NCI-H460 (cell line): ENCODE measurements around a stretch of chr6.

RAMPAGE:
- cytosol, long total RNA, result no peak
- long total RNA, result no peak
- nucleus, long total RNA, result no peak
These were observed 2.6 kb downstream of the USP45 start for GRCh38 chr6:99512654-99513018.

DNA sequence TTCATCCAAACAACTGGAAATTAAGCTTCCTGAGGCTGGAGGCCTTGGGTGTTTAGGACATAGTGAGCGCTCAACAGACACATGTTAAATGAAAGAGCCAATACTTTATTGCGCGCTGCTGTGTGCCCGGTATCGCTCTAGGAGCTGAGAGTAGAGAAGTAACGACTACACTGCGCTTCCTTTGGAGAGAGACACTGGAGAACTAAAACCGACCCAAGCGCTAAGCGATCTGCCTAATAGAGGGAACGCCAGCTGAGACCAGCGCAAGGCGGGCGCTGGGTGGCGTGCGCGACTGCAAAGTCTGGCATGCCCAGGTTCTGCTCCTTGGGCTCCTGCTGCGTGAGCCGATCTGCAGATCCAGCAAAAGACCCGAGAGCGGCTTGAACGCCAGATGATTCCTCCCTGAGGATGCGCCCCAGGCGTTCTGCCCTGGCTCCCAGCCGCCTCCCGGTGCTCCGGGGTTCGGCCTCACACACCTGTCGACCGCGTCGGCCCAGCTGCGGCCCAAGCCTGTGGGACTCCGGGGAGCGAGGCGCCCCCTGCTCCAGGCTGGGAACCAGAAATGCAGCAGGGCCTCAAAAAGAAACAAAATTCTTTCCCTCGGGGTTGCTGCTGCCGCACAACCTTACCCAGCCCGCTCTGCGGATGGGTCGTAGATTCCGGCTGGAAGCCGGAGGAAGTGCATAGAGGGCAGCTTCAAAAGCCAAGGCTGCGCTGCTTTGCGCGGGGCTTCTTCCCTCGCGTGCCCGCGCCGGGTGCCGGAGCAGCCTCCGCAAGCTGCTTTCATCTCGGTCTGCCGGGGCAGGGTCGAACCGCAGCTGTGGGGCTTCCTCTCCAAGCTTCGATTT is 18.0 kb upstream of the PRDM13 start:
RAMPAGE:
- cytosol, long total RNA, result no peak
- long total RNA, result no peak
- nucleus, long total RNA, result no peak

DNA sequence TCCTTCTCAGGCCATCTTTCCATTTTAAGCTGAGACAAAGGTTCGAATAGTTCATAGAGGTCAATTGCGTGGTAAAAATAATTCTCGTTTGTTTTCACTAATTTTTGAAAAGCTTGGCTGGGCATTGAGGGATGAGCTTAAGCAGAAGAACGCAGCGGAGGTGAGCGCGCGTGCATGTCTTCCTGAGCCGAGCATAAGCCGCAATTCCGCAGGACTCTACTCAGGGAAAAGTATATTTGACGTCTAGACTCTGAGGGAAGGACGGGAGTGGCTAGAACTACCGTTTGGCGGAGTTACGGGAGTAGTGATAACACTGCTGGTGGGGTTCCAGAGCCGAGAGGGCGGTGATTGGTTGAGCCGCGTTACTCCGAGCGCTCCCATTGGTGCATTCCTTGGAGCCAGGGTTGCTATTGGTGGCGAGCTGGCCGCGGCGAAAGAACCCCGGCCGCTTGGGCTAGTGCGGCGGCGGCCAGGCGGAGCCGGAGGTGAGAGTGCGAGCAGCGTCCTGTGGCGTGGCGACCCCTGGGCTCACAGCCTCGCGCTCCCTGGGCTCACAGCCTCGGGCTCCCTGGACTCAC is 11.8 kb downstream of the PRDM13 start:
RAMPAGE:
- cytosol, long total RNA, result no peak
- long total RNA, result no peak
- nucleus, long total RNA, result no peak

DNA sequence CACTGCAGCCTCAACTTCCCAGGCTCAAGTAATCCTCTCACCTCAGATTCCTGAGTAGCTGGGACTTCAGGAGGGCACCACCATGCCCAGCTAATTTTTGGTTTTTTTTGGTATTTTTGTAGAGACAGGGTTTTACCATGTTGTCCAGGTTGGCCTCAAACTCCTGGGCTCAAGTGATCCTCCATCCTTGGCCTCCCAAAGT is 11.1 kb downstream of the MCHR2 start:
RAMPAGE:
- cytosol, long total RNA, result no peak
- long total RNA, result no peak
- nucleus, long total RNA, result no peak

RAMPAGE:
- cytosol, long total RNA, result no peak
- long total RNA, result no peak
- nucleus, long total RNA, result no peak
These were observed 884 bp downstream of the MCHR2 start for GRCh38 chr6:99993212-99993466.

RAMPAGE:
- cytosol, long total RNA, result no peak
- long total RNA, result no peak
- nucleus, long total RNA, result no peak
These were observed 9.6 kb downstream of the SIM1 start for GRCh38 chr6:100454930-100455774.

RAMPAGE:
- cytosol, long total RNA, result no peak
- long total RNA, result no peak
- nucleus, long total RNA, result no peak
These were observed 89.5 kb upstream of the SIM1 start for GRCh38 chr6:100554090-100554770.

GRCh38 chr6:101398475-101399311 is 5.2 kb downstream of the GRIK2 start:
RAMPAGE:
- cytosol, long total RNA, result no peak
- long total RNA, result no peak
- nucleus, long total RNA, result no peak

DNA sequence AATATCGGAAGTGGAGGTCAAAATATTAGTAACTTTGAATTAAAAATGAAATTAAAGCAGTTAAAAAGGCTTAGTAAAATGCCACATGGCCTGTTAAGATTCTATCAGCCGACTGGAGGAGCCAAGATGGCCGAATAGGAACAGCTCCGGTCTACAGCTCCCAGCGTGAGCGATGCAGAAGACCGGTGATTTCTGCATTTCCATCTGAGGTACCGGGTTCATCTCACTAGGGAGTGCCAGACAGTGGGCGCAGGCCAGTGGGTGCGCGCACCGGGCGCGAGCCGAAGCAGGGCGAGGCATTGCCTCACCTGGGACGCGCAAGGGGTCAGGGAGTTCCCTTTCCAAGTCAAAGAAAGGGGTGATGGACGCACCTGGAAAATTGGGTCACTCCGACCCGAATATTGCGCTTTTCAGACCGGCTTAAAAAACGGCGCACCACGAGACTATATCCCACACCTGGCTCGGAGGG is 1150.8 kb downstream of the HACE1 start:
RAMPAGE:
- cytosol, long total RNA, result no peak
- long total RNA, result no peak
- nucleus, long total RNA, result no peak

RAMPAGE:
- cytosol, long total RNA, result no peak
- long total RNA, result no peak
- nucleus, long total RNA, result no peak
These were observed 409.4 kb downstream of the HACE1 start for GRCh38 chr6:104450414-104450708.

GRCh38 chr6:104936318-104937415 is 20.2 kb upstream of the LIN28B start:
RAMPAGE:
- cytosol, long total RNA, result no peak
- long total RNA, result no peak
- nucleus, long total RNA, result no peak

RAMPAGE:
- cytosol, long total RNA, result no peak
- long total RNA, result no peak
- nucleus, long total RNA, result no peak
These were observed 15.1 kb upstream of the LIN28B start for GRCh38 chr6:104941819-104942150.

DNA sequence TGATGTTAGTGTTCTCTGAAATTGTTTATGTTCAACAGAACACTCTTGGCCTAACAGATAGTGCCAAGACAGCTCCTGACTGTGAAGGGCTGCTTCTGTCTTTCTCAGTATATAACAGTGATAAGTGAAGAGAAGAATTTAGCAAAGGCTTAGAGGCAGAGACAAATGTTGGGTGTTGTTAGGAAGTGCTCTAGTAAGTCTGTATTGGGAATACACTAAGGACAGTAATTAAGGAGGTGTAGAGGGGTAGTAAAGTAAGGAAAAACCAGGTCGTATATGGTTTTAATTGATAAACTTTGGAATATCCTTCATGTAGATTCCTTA is 39.4 kb downstream of the LIN28B start:
RAMPAGE:
- cytosol, long total RNA, result no peak
- long total RNA, result no peak
- nucleus, long total RNA, result no peak

GRCh38 chr6:105590895-105591510 is 188.1 kb upstream of the PREP start:
RAMPAGE:
- cytosol, long total RNA, result no peak
- long total RNA, result no peak
- nucleus, long total RNA, result no peak

DNA sequence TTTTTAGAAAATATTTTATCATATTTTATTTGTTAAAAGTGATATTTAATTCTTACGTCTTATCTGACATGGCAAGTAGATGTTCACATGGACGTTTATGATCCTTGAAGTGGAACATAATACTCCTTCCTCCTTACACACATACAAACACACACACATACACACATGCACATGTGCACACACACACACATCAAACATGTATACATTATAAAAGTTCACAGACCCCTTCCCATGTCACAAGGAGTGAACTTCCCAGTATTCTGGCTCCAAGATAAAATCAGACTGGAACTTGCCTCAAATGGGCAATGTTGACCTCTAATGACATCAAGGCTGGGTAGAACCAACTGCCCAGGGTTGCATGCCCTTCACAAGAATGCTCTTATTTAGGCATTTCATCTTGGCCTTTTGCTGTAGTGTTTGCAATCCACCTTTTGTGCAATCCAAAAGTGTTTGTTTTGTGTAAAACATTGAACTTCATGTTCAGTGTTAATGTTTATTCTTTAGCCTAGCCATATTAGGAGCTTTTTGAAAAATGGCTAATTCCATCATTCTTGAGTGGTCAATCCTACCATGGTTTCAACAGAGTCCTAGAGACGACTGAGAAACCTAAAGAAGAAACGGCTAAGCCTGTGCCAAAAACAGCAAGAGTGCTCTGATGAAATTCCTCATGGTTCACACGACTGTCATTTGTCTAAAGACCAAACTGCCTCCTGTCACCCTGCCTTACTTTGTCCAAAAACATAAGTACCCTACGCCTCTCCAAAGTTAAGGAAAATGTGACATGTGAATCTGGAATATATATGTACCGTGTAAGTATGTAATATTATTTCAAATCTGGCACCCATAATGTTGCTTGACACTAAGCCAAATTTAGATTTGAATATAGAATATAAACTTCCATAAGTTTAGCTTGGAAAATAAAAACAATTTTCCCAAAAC is 279.7 kb upstream of the PRDM1 start:
RAMPAGE:
- cytosol, long total RNA, result no peak
- long total RNA, result no peak
- nucleus, long total RNA, result no peak

GRCh38 chr6:105810178-105810971 is 275.8 kb upstream of the PRDM1 start:
RAMPAGE:
- cytosol, long total RNA, result no peak
- long total RNA, result no peak
- nucleus, long total RNA, result no peak

DNA sequence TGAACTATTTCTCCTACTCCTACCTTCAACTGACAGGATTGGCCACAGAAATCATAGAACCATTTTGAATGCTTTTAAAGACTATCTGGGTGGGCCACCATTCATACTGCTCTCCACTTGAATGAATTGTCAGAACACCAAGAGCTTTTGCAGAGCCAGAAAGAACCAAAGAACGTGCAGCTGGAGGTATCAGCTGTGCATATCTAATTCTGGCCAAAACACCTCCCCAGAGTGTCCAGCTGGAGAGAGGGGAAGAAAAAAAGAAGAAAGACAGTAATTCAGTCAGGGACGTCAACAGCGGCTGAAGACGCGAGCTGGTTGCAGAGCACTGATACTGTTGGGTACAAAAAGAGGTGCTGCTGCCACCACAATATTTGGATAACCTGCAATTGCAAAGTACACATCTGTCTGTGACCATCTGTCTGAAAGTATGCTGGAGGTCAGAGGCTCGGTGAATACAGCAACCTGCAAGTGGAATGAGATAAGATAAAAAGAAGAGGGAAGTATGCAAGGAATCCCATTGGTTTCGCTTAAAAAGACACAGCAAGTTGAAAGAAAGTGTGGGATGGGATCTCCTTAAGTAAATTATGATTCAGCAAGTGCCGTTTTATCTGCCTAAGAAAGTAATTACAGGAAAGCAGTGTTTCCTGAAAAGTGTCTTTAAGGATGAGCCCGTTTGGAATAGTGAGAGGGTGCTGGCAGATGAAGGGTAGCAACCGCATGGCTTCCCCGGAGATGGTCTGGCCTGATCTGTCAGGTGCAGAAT is 190.0 kb upstream of the PRDM1 start:
RAMPAGE:
- cytosol, long total RNA, result no peak
- long total RNA, result no peak
- nucleus, long total RNA, result no peak

DNA sequence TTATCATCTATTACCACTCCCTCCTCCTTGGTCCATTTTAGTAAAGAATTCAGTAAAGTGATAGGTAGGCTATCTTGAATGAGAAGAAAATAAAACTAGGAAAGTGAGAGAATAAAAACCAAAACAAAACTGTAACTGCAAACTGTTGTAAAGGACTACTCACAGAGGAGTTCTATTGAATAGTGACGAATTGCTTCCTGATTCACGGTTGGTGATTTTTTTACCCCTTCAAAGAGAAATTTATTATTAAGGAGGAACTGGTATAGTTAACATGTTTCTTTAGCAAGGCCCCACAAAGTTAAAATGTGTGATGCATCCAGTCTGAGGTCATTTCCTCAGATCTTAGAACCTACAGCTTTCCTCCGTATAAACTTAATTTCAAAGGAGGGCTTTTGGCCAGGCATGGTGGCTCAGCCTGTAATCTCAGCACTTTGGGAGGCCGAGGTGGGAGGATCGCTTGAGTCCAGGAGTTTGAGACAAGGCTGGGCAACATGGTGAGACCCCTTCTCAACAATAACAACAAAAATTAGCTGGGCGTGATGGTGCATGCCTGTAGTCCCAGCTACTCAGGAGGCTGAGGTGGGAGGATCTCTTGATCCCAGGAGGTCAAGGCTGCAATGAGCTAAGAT is 8.2 kb downstream of the PRDM1 start:
RAMPAGE:
- cytosol, long total RNA, result no peak
- long total RNA, result no peak
- nucleus, long total RNA, result no peak

DNA sequence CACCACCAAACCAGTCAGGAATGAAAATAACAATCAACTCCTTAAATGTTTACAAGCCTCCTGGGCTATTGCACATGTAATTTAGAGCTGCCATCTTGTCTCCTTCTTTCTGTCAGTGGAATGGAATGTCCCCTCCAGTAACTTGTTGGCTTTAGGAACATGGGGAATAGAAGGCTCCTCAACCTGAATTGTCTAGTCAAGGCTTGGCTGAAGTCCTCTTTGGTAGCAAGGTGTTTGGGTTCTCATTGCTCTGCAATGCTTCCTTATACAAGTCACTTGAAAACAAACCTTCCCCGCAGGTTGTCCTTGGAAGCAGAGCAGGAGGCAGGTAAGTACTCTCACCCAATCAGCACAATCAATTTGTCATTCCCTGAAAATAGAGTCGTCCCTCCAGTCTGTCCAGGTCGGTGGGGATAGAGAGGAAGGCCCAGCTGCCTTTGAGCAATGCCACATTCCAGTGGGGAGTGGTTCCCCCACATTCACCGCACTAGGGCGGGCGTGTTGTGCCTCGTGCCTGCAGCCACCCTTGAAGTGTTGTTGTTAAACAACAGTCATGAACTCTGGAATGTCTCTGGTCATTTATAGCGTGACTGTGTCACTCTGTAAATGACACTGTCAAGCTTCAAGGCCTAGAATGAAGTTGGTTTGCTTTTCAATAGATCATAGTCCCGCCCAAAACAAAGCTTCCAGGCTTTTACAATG is 33.3 kb downstream of the PRDM1 start:
RAMPAGE:
- cytosol, long total RNA, result no peak
- long total RNA, result no peak
- nucleus, long total RNA, result no peak

DNA sequence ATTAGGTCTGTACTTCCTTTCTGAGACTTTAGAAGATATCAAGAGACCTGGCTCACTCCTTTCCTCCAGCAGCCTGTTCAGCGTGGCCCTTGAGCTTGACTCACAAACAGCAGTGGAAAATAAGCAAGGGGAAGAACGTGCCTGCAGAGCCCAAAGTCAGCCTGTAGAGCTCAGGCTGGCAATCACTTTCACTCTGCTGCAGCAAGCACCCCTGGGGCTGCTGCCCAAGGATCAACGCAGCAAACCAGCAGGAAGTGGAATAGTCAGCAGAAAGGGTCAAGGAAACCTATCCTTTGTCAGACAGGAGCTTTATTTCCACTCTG is 77.3 kb downstream of the PRDM1 start:
RAMPAGE:
- cytosol, long total RNA, result no peak
- long total RNA, result no peak
- nucleus, long total RNA, result no peak